Pericardium (tissue), 1 donor: Measurements from ENCODE around the genes GNAQ and PSAT1.

DNA sequence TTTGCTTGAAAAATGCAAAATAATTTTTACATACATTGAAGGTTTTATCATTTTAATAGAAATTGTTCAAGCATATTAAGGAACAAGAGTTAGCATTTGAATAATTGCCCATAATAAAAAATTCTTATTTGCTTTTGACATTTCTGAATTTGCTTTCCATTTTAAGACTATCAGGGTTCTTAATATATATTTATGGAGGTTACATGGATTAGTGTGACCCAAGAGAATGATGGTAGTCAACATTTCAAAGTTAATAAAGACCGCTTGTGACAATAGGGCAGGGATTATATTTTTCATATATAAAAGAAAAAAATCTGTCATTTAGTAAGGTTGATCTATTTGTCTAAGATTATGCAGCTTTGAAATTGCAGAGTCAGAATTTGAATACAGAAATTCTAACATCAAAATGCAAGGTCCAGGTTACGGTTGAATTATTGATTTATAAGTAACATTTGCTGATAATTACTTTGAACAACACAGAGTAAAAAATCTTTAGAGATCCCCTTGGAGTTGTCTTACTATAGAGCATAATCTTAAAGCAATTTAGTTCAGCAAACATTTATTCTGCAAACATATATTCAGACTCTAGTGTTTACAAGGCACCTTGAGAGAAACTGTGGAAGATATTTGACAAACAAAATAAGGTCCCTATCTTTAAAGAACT is 12.8 kb downstream of the ANXA1 start:
- RRBS: no CpG with 5 or more reads among the region's 2 CpGs

DNA sequence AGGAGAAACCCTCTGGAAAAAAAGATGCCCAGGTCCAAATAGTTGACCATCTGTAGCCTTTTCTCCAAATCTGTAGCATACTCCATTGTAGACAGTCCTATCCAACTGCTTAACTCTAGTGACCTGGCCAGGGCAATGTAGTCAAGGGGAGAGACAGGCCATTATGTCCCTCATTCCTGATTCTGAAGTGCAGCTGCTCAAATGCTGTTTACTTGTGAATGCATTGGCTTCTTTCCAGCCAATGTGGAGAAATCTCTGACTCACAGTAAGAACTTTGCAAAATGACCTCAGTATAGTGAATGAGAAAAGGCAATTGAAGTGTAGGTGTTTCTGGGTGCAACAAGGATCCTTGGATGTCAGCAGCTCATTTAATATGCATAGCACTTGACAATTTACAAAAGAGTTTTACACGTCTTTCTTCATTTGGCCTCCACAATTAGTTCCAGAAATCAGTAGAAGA is 367.1 kb downstream of the OSTF1 start:
- RRBS: no CpG with 5 or more reads among the region's 1 CpG

DNA sequence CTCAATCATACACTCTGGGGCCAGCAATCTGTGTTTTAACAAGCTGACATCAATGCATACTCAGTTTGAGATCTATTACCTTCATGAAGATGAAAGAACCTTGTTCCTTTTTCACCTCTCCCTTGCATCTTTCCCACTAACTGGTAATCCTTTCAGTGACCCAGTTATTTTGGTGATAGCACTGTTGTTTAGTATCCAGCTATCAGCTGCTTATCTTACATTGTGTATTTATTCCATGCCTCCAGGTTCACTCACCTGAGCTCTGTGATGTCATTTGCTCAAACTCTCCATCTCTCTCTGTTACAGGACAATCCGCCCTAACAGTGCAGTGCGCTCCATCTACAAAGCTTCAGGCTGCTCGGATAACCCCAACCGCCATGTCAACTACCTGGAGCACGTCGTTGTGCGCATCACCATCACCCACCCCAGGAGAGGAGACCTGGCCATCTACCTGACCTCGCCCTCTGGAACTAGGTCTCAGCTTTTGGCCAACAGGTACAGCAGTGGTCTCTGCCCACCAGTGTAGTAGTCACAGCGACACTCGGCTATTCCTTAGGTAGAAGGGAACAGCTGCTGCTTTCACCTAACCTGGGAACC is 235.5 kb downstream of the RFK start:
- RRBS: no CpG with 5 or more reads among the region's 10 CpGs

DNA sequence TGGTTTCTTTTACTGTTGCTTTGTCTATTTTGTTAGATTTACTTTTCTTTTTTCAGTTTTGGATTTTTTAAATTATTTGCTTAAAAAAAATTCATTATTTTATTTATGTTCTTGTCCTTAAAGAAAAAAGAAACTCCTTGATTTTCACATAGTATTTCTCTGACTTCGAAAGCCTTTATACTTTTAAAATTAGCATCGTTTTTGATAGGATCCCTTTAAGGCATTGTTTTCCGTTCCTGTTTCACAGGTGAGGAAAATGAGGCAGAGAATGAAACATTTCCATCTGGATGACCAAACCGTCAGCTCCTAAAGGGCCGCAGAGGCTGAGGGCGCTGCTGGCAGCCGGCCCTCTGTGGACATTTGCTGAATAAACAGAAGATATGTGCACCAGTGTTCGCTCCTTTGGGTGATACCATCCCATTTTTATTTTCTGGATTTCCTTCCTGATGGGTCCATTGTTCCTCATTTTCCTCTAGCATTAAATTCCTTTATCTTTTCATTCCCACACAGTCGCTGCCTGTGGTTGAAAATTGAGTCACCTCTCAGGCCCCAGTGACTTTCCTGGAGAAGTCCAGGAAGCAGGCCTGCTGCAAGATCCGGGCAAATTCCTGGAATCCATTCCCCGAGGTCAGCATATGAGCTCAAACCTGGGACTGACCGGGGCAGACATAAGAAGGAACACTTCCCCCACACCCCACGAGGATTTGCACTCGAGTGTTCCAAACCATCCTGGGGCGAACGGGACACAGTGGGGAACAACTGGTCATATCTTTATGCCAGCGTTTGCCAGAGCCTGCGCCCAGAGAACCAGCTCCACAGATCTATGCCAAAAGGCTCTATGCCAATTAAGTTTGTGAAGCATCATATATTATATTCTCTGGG is 218.5 kb downstream of the GCNT1 start:
- RRBS: 40% methylated on average over 2 of the region's 18 CpGs

- RRBS: no CpG with 5 or more reads among the region's 11 CpGs
Observed at GRCh38 chr9:77534061-77535061, 113.8 kb downstream of the GNA14 start.

DNA sequence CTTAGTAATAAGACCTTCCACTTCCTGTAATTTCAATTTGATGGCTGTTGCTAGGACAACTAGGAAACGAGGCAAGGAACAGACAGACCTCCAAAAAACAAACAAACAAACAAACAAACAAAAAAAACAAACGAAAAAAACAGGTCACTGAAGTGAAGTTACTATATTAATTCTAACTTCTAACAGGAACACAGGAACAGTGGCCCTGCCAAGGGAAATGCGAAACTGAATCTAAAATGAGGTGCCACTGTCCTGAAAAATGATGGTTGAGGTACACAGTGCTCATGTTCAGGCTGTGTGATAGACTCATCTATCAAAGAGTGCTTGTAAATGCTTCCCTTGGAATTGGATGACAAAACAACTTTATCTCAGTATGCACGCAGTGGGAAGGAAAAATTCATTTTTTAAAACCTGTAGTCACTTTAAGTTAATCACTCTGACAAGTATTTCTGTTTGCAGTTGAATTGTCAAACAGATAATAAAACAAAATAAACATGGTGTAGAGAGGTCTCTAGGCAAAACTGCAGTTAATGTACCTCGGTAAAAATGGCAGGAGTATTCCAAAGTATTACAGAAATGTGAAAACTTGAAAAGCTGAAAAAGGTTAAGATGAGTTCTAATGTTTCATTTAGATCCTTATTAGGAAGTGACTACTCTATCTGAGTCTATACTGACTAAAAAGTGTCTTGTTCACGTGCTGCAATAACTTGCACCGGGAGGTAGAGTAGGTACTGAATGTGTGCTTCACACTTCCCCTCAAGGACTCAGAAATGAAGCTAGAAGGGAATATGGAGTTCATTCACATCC is 103.8 kb upstream of the GNA14 start:
- RRBS: no CpG with 5 or more reads among the region's 7 CpGs

DNA sequence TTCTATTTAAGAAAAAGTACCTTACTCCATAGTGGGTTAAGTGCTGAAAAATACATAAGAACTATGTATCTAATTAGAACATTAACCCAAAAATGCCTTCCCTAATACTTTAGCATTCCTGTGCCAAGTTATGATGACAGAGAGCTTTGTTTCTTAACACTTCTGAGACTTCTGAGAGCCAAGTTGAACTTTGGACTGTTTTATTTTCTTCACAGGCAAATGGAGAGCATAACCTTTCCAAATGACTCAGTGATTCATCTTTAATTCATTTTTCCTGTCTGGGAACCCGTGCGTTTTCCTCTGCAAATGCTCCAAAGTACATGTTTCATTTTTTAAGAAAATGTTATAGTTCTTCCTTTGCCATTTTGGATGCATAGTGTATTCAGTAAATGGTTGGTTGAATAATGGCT is 191.7 kb upstream of the GNA14 start:
- RRBS: no CpG with 5 or more reads among the region's 2 CpGs

DNA sequence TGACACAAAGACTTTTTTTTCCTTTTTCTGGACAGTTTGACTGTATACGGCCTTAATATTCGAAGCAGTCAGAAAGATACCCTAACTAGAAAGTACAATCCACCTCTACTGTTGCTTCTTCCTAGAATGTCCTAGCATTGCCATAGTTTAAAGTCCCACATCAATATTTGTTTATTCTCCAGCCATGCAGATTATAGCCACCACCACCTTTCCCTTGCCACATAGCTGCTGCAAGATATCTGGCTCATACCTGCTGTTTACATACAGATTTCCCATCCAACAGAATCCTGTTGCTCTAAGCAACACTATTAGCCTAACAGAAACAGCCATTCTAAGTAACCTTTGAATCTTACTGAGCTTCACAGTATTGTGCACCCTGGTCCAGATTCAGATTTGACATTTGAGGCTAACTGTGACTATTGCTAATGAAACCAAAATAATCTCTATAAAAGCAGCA is 45.6 kb downstream of the GNAQ start:
- RRBS: no CpG with 5 or more reads among the region's 2 CpGs

GRCh38 chr9:78031696-78032016 is at the start of gene GNAQ:
Gene GNAQ (minus strand): TSS chr9:78031811.
- RRBS: 2% methylated on average over 13 of the region's 43 CpGs

- RRBS: 87% methylated on average over 4 of the region's 6 CpGs
Observed at GRCh38 chr9:78239346-78239770, 3.5 kb downstream of the CEP78 start.

DNA sequence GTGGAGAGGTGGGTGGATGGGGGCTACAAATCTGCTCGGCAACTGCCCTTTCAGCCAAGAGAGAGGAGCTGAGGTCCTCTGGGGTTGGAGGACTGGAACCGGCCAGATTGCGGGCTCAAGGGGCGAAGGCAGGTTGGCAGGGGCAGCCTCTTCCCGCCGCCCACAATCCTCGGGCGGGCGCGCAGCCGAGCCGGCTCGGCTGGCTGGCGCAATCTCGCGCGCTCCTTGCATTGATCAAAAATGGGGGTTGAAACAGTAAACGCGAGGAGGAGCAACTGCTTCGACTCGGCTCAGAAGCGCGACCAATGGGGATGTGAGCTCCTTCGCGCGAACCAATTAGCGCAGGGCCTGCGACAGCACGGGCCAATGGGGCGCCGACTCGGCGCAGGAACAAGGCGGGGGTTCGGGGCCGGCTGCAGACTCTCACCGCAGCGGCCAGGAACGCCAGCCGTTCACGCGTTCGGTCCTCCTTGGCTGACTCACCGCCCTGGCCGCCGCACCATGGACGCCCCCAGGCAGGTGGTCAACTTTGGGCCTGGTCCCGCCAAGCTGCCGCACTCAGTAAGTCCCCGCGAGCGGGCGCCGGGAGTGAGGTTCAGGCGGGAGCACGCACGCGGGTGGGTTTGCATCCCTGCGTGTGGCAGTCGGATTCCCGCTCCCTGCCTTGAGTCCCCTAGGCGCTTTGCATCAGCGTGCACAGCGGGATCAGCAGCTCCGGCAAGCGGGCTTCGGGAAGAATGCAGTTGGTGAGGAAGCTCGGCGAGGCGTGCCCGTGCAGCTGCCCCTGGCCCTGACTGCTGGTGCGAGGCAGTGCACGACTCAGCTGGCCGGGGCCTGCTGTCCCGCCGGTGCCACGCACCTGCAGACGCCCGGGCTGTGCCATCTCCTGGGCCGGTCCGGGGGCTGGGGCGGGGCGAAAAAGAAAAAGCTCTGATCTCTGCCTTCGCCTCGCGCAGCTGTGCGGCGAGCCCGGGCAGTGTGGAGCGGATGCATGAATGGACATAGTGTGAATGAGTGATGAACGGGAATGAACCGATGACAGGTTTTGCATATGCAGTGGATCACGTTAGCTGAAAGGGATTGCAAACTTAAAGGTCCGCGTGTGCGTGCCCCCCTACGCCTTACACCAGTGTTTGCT is at the start of gene PSAT1:
Gene PSAT1, plus strand, starts transcription at position 416 of the 1,138 bp plus-strand sequence.
- RRBS: 2% methylated on average over 25 of the region's 97 CpGs

GRCh38 chr9:79574119-79574330 is 2.3 kb downstream of the TLE4 start:
- RRBS: no CpG with 5 or more reads among the region's 4 CpGs

GRCh38 chr9:79648829-79650061 is 77.5 kb downstream of the TLE4 start:
- RRBS: no CpG with 5 or more reads among the region's 7 CpGs

DNA sequence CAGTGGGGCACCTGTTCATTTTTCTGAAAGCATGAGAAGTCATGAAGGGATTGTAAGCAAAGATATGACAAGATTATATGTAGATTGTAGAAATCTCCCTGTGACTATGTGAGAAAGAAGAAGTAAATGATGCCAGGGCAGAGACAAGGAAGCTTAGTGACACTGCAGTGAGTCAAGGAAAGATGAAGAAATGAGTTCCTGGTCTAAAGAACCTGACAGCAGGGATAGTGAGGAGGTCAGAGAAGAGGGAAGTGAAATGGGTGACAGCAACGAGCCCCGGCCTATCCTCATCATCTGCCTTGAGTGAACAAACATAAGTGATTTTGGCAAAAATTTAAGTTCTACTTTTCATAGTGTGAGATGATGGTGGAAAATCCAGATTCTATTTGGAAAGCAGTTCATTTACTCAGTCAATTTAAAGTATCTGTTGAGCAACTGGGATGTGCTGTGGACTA is 297.0 kb downstream of the TLE4 start:
- RRBS: no CpG with 5 or more reads among the region's 2 CpGs

DNA sequence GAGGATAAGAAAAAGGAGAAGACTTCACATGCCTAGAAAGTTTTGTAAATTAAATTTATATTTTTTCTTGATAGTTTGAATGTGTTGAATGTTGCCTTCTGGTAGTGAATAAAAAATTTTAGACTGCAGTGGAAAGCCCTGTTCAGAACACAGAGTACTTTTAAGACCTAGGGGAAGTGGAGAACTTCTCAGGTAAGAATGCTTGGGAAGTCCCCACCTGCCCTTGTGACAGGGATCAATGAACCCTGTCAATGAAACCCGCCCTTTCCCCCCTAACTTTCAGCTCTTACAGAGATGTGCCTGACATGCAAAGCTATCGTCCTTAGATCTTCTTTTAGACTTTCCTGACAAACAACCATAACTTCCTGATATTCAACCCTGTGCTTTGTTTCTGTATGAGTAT is 562.7 kb downstream of the TLE4 start:
- RRBS: no CpG with 5 or more reads among the region's 2 CpGs

- RRBS: no CpG with 5 or more reads among the region's 4 CpGs
Observed at GRCh38 chr9:81565115-81565654, 124.2 kb downstream of the TLE1 start.

GRCh38 chr9:81819766-81820583 is 108.3 kb upstream of the SPATA31D4 start:
- RRBS: no CpG with 5 or more reads among the region's 8 CpGs

DNA sequence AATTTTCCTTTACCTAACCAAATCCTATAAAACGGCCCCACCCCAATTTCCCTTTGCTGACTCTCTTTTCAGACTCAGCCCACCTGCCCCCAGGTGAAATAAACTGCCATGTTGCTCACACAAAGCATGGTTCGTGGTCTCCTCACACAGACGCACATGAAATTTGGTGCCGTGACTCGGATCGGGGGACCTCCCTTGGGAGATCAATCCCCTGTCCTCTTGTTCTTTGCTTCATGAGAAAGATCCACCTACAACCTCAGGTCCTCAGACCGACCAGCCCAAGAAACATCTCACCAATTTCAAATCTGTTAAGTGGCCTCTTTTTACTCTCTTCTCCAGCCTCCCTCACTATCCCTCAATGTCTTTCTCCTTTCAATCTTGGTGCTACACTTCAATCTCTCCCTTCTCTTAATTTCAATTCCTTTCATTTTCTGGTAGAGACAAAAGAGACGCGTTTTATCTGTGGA is 178.9 kb downstream of the RASEF start:
- RRBS: no CpG with 5 or more reads among the region's 9 CpGs